ENCODE results near the gene LCP1.

- RAMPAGE, long total RNA, result no peak
- RRBS, result no CpG with 5 or more reads among the region's 6 CpGs
Observed at GRCh38 chr13:46038019-46038831, 14.3 kb downstream of the ZC3H13 start.

GRCh38 chr13:46124340-46125059, 19.7 kb upstream of the CPB2 start:
- RAMPAGE, long total RNA, result no peak
- RRBS, result no CpG with 5 or more reads among the region's 12 CpGs

DNA sequence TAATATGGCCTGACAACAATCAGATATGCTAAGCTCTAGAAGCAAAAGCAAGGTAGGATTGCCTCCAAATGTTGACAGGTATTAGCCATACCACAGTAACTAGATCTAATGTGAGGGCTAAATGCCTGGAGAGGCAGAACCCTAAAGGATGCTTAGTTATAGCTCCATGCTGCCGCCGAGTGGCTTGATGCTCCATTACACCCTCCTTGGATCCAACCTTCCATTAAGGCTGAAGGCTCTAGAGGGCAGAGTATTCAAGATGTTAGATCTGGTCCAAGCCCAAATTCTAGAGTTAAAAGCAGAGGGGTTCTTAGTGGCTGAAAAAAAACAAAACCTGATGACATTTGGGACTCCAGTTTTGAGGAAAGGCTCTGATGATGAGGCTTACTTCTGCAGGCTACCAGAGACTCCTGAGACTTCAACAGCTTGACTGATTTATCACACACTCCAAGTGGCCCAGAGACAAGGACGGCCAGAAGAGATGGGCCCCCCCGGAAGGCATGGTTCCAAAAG, 21.8 kb upstream of the CPB2 start:
- RAMPAGE, long total RNA, result no peak
- RRBS, result no CpG with 5 or more reads among the region's 4 CpGs

- RAMPAGE, long total RNA, result no peak
- RRBS, result no CpG with 5 or more reads among the region's 12 CpGs
Observed at GRCh38 chr13:46181594-46182747, at the start of gene LCP1. LCP1 (minus strand) TSS chr13:46182177.

DNA sequence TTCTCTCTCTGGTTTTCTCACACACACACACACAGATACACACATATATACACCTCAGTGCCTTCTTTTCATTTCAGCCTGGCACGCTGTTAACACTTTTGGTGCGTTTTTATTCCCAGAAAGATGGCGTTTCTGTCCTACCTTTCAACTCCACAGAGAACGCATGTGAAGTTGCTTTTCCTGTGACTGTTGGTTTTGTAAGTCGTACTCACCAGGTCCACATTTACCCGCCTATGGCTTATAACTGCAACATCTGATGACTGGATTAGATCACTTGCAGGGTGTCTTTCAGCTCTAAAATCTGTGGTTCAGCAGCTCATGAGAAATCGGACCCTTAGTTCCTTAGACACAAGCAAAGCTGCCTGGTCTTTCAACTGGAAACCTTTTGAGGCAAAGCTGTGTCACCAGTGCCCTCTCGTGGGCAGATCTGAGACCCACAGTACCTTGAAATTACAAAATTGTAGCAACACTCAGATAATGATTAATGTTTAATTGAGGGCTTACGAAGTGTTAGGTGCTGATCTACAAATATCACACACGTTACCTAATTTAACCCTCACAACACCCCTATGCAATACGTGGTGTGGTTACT, 65.6 kb downstream of the RUBCNL start:
- RAMPAGE, long total RNA, result no peak
- RRBS, result no CpG with 5 or more reads among the region's 11 CpGs

- RAMPAGE, long total RNA, result no peak
- RRBS, result no CpG with 5 or more reads among the region's 1 CpG
Observed at GRCh38 chr13:46595510-46595910, 42.5 kb downstream of the LRCH1 start.

GRCh38 chr13:46672941-46673690, 120.1 kb downstream of the LRCH1 start:
- RAMPAGE, long total RNA, result no peak
- RRBS, result no CpG with 5 or more reads among the region's 12 CpGs

- RAMPAGE, long total RNA, result no peak
- RRBS, result no CpG with 5 or more reads among the region's 2 CpGs
Observed at GRCh38 chr13:46704865-46705295, 92.1 kb downstream of the ESD start.

- RAMPAGE, long total RNA, result no peak
- RRBS, result no CpG with 5 or more reads among the region's 1 CpG
Observed at GRCh38 chr13:48257898-48258442, 25.0 kb downstream of the ITM2B start.

- RAMPAGE, long total RNA, result no peak
- RRBS, result no CpG with 5 or more reads among the region's 9 CpGs
Observed at GRCh38 chr13:48261011-48262049, 28.3 kb downstream of the ITM2B start.

GRCh38 chr13:48358487-48359033, 54.4 kb downstream of the LPAR6 start:
- RAMPAGE, long total RNA, result no peak
- RRBS, result no CpG with 5 or more reads among the region's 6 CpGs

- RAMPAGE, long total RNA, result no peak
- RRBS, result no CpG with 5 or more reads among the region's 2 CpGs
Observed at GRCh38 chr13:48401504-48402027, 11.3 kb downstream of the LPAR6 start.

DNA sequence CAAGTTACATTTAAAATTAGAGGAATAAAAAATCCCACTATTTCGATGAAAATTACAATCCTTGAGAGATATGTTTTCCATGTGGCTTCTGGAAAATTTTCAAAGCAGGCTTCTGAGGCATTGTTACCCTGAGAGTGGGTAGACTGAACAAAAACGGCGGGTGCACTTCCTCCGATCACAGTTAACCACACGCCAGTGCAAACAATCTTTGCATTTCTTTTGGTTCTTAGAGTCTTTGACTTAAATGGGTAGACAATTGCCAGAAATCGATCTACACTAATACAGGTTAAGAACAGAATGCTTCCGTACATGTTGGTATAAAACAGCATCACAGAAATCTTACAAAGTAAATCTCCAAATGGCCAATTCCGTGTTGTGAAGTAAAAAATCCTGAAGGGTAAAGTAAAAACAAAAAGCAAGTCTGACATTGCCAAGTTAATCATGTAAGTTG, 1.1 kb downstream of the LPAR6 start:
- RAMPAGE, long total RNA, result no peak
- RRBS, result no CpG with 5 or more reads among the region's 8 CpGs

DNA sequence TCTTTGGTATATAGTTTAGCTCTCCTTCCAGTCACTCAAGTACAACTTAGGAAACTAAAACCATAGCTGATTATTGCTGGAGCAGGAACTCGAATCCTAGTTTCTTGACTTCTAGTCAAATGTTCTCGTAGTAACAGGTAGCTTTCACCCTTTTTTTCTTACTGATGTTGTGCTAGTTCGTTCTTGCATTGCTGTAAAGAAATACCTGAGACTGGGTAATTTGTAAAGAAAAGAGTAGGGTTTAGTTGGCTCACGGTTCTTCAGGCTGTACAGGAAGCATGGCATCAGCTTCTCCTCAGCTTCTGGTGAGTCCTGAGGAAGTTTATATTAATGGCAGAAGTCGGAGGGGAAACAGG, 13.7 kb upstream of the LPAR6 start:
- RAMPAGE, long total RNA, result no peak
- RRBS, result no CpG with 5 or more reads among the region's 5 CpGs

- RAMPAGE, long total RNA, result no peak
- RRBS, result no CpG with 5 or more reads among the region's 2 CpGs
Observed at GRCh38 chr13:48547759-48548138, 14.9 kb upstream of the RCBTB2 start.

DNA sequence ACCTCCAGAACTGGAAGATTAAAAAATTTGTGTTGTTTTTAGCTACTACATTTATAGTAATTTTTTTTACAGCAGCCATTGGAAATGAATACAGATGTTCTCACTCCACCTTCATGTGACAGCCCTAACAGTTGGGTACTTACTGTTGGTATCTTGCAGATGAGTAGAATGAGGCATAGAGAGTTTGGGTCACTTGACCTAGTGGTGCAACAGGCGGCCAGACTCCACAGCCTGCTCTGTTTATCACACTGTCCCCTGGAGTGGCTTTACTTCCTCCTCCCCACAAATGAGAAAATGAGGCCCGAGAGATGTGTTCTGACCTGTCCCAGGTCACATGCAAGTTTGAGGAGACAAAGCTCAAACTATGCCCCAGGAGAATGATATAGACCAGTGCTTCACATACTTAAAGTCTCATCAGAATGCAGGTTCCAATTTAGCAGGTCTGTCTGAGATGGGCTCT, 37.3 kb upstream of the RCBTB2 start:
- RAMPAGE, long total RNA, result no peak
- RRBS, result no CpG with 5 or more reads among the region's 2 CpGs

- RAMPAGE, long total RNA, result no peak
- RRBS, result no CpG with 5 or more reads among the region's 4 CpGs
Observed at GRCh38 chr13:48575047-48575416, 42.2 kb upstream of the RCBTB2 start.

GRCh38 chr13:48902400-48902828, 73.3 kb upstream of the FNDC3A start:
- RAMPAGE, long total RNA, result no peak
- RRBS, result no CpG with 5 or more reads among the region's 1 CpG

DNA sequence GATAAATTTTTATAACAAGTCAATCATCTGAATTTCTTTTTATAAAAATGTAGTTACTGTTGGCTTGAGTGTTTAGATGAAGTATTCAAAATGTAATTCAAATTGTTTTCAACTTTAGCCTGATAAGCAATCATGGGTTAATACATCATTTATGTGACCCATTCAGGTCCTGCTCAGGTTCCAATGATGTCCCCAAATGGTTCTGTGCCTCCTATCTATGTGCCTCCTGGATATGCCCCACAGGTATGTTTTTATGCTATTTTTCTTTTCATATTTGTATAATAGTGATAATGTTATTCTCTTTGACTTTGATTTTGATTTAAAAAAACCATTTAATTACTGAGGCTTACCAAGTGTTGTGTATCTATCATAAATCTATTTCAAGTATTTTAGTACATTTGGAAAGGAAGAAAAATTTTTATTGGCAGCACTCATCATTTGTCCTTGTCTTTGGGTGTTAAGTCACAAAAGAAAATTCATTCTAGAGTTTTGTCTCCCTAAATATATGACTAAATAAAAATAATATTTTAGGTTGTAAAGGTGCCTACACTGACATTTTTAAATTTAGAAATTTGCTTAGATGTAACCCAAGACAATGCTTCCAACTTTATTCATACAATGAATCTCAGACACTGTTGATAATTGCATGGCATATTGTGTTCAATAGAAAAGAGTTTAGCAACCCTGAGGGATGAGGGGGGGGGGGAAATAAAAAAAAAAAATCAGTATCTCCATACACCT, 105.5 kb upstream of the MLNR start:
- RAMPAGE, long total RNA, result no peak

DNA sequence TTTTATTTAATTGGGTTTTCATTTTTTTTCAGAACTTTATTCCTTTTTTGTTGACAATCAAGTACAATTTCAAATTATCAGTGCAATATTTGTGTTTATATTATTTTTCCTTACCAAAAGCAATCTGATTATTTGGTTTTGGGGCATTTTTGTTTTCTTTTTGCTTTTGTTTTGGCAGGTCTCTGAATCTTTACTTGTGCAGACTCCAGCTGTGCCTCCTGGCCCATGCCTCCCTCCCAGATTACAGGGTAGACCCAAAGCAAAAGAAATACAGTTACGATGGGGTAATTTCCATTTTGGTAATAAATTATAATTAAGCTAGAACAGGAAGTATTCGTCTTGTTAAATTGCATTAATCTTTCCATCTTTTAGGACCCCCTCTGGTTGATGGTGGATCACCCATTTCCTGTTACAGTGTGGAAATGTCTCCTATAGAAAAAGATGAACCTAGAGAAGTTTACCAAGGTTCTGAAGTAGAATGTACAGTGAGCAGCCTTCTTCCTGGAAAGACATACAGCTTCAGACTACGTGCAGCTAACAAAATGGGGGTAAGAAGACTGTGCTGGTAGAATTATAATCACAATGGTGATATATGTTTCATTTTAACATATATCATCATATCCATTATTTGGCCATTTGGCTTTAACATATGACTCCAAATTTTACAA, 29.2 kb upstream of the MLNR start:
- RAMPAGE, long total RNA, result no peak
- RRBS, result no CpG with 5 or more reads among the region's 3 CpGs